SK-N-DZ (cell line): Measurements from ENCODE around the genes FOLH1, OR4C46 and OR5I1.

DNA sequence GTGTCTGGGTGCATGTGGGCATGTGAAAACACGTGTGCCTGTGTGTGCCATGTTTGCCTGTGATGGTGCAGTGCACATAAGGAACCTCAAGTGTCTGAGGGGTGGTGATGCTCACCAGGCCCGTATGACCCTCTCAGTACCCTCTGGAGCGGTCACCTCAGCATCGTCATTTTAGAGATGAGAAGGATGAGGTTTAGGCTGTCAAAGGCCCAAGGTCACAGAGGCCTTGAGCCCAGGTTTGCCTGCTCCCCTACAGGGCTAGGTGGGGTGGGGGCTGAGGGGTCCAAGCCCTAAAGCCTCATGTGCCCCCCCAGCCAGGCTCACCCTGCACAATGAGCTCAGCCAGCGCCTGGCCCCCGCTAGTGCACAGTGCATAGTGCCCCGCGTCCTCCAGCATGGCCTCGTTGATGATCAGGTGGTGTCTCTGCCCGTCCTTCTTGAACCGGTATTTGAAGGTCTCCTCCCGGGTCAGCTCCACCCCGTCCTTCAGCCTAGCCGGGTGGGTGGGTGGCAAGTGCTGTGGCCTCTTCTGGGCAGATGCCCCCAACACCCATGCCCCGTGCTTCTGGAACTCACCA is 10.2 kb downstream of the MYBPC3 start:
RAMPAGE:
- cytosol, long total RNA = no peak
- nucleus, long total RNA = no peak

RAMPAGE:
- cytosol, long total RNA = no peak
- nucleus, long total RNA = no peak
Measured at GRCh38 chr11:47369210-47369690, 9.1 kb downstream of the SPI1 start.

GRCh38 chr11:47449434-47449949 is 556 bp upstream of the RAPSN start:
RAMPAGE:
- cytosol, long total RNA = no peak
- nucleus, long total RNA = no peak

GRCh38 chr11:47464411-47465076 is 15.6 kb upstream of the RAPSN start:
RAMPAGE:
- cytosol, long total RNA = no peak
- nucleus, long total RNA = no peak

DNA sequence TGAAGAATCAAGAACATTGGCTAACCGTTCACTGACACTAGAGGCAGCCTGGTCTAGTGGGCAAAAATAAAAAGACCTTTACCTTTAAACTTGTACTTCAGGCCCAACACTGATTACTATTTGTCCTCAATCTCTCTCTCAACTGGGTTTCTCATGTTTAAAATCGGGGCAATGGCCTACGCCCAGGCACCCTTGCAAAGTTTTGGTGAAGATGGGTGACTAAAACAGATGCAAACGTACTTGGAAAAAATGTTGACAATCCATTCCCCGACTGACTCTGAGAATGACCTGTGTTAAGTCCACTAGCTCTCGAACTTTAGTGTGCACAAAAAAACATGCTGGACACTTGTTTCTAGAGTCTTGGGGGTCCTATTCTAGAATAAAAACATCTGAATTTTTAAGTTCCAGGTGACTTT is 48.5 kb upstream of the RAPSN start:
RAMPAGE:
- cytosol, long total RNA = no peak
- nucleus, long total RNA = no peak

DNA sequence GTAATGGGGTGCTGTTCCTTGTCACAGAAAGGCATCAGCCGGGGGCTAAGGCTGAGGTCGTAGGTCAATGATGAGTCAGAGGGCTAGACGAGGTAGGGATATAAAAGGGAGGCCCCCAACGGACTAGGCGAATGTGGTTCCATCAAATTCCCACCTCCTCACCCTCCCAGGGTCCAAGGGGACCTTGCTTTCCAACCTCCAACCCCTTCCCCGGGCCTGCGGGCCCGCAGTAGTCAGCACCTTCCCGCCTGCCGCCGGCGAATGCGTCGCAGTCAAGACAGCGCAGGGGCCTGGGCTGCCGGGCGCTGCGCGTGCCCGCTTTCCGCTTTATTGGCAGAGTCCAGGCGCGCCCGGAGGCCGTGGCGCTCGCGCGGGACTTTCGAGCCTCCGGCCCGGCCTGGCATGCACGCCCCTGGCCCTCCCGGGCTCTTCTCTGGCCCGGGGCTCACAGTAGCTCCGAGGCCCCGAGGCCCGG is 2.9 kb downstream of the FAM180B start:
RAMPAGE:
- cytosol, long total RNA = no peak
- nucleus, long total RNA = no peak

GRCh38 chr11:47593165-47593804 is 926 bp downstream of the C1QTNF4 start:
RAMPAGE:
- cytosol, long total RNA = no peak
- nucleus, long total RNA = no peak

RAMPAGE:
- cytosol, long total RNA = no peak
- nucleus, long total RNA = no peak
Measured at GRCh38 chr11:47643443-47643827, 1.1 kb upstream of the MTCH2 start.

GRCh38 chr11:47754395-47754932 is 12.7 kb downstream of the FNBP4 start:
RAMPAGE:
- cytosol, long total RNA = no peak
- nucleus, long total RNA = no peak

GRCh38 chr11:47836796-47838025 is 10.9 kb downstream of the NUP160 start:
RAMPAGE:
- cytosol, long total RNA = no peak
- nucleus, long total RNA = no peak

RAMPAGE:
- cytosol, long total RNA = no peak
- nucleus, long total RNA = no peak
Measured at GRCh38 chr11:47847320-47848194, 593 bp downstream of the NUP160 start.

DNA sequence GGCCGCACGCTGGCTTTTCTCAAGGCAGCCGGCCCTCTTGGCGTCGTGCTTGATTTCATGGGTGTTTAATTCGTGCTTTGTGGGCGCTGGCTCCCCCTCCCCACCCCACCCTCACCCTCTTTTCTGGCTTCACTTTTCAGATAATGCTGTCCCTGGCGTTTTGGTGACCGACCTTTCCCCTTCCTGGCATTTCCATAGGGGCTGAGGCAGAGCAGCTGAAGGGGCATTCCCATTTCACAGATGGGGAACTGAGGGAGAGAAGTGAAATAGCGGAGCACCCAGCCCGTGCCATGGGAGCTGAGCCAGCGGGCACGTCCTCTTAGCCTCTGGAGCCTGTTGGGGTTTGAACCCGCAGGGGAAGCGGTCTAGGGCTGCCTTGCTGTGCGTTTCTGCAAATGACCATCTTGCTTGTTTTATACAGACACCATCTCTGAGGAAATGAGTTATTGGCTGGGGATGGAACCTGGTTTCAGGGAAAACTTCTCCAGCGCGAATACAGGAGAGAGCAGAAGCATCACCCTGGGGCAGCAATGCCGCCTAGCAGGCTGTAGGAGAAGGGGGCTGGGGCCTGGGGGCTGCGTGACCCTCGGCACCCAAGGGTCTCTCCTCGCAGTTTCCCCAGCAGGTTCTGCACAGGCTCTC is 1.3 kb downstream of the PTPRJ start:
RAMPAGE:
- cytosol, long total RNA = no peak
- nucleus, long total RNA = no peak

RAMPAGE:
- cytosol, long total RNA = no peak
- nucleus, long total RNA = no peak
Measured at GRCh38 chr11:48008835-48009483, 28.6 kb downstream of the PTPRJ start.

DNA sequence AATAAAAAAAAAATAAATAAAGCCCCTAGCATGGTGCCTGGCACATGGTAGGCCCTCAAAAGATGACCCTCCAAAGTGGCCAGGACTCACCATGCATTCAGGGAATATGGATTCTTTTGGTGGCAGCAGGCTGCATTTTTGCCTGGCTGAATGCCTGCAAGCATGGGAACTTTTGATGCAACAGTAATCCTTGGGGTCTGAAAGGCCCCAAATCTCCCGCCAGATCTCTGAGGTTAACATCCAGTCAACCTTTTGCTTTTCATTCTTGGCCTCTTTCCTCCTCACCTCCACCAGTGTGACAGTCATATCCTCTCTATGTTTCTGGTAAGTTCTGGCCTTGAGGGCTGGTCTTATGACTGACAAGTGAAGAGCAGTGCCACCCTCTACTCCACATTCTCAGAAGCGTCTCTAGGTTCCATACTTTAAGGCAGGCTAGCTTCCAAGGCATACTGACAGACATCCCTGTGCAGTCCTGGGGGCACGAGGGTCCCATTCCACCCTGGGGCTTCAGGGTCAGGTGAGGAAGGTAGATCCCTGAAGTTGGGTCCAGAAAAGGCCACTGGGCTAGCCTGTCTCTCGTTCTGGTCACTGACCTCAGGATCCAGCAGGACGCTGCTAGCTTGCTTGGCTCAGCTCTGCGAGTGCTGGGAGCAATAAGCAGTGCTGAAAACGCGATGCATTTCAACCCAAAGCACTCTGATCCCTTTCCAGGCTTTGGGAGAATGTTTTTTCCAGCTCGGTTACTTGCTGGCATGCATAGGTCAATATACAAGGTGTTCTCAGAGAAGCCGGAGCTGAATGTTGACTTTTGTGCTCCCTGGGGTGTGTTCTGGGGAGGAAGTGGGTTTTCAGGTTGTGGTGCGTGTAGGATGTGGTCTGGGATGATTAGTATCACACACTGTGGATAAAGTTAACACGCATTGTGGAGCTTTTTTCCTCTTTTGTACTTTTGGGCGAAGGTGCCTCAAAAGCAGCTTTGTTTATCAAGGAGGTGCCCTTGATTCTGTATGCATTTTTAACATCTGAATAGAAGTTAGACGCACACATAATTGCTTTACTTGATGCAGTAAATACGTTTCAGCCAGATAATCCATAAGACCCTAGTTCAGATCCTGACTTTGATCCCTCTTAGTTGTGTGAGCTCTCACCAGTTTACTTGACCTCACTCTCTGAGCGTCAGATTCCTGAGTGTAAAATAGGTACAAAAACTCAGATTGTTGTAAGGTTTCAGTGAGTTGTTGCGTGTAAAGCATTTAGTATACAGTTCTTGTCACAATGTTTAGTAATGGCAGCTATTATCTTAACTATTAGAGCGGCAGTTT is 75.3 kb downstream of the PTPRJ start:
RAMPAGE:
- cytosol, long total RNA = no peak
- nucleus, long total RNA = no peak

DNA sequence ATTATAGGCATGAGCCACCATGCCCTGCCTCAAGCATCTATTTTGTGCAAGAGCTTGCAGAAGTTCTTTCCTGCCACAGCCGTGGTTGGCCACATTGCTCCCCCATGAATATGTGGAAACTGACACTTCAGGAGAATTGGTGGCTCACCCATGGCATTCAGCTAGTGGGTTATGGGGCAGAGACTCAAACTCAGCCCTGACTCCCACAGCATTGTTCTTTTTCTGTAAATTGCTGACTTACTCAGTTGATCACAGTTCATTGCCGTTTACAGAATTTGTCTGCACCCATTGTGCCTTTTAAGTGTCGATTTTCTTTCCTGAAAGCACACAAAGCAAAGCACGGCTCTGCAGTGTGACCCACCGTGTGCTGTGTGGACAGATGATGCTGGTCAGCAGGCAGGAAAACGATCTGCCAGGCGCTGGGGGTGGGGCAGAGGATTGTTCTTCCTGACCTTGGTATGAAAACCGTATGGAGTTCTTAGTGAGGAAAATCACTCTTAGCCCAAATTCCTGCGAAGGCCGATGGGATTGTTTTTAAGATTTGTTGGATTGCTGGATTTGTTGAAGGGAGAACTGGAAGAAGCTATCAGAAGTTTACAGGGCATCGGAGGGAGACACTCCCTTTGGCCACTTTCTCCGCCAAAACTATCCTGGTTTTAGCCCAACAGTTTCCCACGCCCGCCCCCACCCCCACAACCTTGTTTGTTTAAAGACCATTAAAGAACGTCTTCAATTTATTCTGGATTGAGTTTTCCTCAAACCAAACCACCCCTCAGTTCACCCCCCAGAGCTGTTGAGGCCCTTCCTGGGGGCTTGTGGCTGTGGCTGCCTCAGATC is 115.7 kb downstream of the PTPRJ start:
RAMPAGE:
- cytosol, long total RNA = no peak
- nucleus, long total RNA = no peak

DNA sequence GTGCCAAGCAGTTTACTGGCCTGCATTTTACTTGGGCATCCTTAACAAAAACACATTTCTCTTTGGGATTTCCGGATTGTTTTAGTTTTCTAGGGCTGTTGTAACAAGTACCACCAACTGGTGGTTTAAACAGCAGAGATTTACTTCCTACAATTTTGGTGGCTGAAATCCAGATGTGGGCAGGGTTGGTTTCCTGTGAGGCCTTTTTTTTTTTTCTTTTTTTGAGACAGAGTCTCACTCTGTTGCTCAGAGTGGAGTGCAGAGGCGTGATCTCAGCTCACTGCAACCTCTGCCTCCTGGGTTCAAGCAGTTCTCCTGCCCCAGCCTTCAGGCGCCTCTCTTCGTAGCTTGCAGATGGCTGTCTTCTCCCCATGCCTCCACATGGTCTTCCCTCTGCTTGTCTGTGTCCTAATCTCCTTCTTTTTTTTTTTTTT is 45.7 kb upstream of the OR4B1 start:
RAMPAGE:
- cytosol, long total RNA = no peak
- nucleus, long total RNA = no peak

GRCh38 chr11:49207840-49208881 is at the start of gene FOLH1:
Gene FOLH1, minus strand, starts transcription at chr11:49208602.
RAMPAGE:
- cytosol, long total RNA = no peak
- nucleus, long total RNA = no peak

GRCh38 chr11:54603911-54604243 is at the start of gene OR4C46:
Gene OR4C46, minus strand, starts transcription at chr11:54603998.
RAMPAGE:
- cytosol, long total RNA = no peak
- nucleus, long total RNA = no peak

DNA sequence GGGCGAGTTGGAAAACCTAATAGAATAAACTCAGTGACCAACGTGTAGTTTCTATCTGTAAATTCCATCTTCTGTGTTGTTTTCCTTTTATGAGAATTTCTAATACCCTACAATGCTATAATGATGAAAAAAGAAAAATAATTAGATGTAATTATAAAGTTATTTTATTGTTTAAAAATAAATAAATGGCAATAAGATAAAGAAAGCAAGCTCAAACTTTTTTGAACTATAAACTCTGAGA is at the start of gene OR5I1:
Gene OR5I1, minus strand, starts transcription at position 68 of the 241 bp plus-strand sequence.
RAMPAGE:
- cytosol, long total RNA = no peak
- nucleus, long total RNA = no peak

GRCh38 chr11:56883312-56883829 is 105.3 kb upstream of the OR5AK2 start:
RAMPAGE:
- cytosol, long total RNA = no peak
- nucleus, long total RNA = no peak